ENCODE data around the gene ALDH3A1.

DNA sequence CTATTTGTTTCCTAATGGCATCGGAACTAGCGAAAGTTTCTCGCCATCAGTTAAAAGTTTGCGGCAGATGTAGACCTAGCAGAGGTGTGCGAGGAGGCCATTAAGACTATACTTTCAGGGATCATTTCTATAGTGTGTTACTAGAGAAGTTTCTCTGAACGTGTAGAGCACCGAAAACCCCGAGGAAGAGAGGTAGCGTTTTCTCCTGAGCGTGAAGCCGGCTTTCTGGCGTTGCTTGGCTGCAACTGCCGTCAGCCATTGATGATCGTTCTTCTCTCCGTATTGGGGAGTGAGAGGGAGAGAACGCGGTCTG lies 15.0 kb upstream of the GRAP start:
- RRBS: no CpG with 5 or more reads among the region's 17 CpGs

DNA sequence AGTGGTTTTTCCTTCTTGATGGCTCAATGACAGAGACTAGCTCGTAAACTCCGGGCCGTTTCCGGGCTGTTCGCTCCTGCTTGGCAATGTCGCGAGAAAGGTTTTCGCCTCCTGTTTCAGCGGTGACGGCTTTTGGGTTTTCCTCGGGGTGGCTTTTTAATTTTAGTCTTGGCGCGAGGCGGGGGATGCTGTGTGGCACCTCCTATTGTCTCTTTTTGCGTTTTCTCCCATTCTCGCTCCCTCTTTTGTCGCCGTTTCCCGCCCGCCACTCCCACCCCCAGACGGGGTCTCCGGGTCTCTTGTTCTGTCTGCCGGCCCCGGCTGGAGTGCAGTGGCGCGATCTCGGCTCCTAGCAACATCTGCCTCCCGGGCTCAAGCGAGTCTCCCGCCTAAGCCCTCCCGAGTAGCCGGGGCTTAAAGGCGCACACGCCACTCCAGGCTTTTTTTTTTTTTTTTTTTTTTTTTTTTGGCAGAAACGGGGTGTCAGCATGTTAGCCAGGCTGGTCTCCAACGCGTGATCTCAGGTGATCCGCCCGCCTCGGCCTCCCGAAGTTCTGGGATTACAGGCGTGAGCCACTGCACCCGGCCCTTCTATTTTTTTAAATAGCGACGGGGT lies 15.5 kb upstream of the GRAP start:
- RRBS: no CpG with 5 or more reads among the region's 45 CpGs

DNA sequence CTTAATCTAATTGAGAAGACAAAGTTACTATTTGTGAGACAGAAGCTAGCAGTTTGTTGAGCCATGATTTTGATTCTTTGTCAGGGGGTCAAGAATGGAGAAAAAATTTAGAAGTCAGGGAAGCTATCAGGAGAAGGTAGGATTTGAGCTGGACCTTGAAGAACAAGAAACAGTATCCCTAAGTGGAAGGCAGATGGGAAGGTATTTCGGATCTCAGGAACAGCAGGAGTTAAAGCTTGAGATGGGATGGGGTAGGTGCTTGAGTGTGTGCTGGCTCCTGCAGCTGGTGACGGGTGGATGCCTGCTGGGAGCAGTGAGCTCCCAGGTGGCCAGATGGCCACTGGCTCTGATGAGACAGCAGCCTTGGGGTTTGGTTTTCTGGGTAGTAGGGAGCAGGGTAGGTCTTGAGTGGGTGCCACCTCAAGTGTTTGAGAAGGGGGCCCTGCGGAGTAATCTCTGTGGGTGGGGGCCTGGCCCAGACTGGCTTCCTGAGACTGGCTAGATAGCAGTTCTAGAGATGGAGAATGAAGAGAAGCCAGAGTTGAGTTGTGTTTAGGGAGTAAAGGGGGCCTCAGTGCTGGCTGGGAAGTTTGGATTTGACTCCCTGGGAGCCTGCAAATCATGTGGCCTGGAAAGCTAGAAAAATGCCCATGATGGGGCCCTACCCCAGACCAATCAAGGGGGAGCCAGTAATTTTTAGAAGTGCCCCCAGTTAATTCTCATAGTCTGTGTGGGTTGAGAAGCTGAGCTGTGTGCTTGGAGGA lies 10.3 kb downstream of the EPN2 start:
- RRBS: no CpG with 5 or more reads among the region's 3 CpGs

GRCh38 chr17:19283962-19284578 lies 46.9 kb downstream of the EPN2 start:
- RRBS: no CpG with 5 or more reads among the region's 1 CpG

- RRBS: no CpG with 5 or more reads among the region's 14 CpGs
Observed at GRCh38 chr17:19305930-19306991, 56.3 kb downstream of the B9D1 start.

DNA sequence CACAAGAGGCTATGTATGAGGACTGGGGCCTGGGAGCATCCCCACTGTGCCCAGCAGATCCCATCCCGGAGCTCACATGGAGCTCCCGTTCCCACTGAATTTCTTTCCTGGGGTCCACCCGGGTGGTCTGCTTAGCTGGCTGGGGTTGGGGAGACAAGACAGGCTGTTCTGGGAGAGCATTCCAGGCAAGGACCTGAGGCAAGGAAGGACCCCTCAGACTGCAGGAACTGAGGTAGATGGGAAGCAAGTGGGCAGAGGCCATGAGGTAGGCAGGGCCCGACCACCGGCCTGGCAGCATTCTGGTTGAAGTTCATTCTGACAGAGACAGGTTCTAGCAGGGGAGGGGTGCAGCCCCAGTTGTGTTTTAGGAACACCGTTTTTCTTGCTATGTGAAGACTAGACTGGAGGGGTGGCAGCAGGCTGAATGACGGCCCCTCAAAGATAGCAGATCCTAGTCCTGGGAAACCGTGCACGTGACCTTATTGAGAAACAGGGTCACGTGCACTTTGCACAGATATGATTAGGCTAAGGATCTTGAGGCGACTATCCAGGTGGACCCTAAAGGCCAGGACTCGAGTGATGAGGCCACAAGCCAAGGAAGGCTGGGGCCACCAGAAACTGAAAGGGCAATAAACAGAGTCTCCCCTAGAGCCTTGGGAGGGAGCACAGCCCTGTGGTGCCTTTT lies 17.4 kb downstream of the B9D1 start:
- RRBS: no CpG with 5 or more reads among the region's 12 CpGs

GRCh38 chr17:19539600-19540333 lies 6.1 kb downstream of the SLC47A1 start:
- RRBS: no CpG with 5 or more reads among the region's 16 CpGs

GRCh38 chr17:19551137-19552162 lies 17.8 kb downstream of the SLC47A1 start:
- RRBS: no CpG with 5 or more reads among the region's 14 CpGs

DNA sequence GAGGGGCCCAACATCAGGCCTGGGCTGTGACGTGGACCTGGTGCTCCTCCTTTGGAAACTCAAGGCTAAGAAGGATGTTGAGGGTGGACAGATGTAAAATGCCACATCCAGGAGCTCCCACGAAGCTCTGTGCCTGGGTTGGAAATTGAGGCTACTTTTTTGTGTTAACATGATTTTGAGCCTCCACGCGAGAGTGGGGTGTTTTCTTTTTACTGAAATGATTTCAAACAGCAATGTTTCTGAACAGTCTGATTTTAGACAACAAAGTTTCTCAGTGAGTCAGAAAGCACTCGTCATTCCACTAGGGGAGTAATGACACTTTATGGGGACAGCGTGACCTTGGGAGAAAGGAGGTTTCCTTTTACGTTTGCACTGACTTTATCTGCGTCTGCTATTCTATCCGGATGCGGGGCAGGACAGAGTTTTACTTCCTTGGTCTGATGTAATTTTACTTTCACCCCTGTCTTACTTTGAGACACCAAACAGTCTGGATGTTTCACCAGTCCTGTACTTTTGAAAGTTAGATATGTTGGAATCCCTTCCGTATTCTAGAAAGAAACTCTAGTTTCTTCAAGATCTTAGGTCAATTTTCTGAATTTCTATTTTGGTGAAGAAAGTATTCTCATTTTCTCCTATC lies 20.7 kb downstream of the SLC47A1 start:
- RRBS: no CpG with 5 or more reads among the region's 11 CpGs

DNA sequence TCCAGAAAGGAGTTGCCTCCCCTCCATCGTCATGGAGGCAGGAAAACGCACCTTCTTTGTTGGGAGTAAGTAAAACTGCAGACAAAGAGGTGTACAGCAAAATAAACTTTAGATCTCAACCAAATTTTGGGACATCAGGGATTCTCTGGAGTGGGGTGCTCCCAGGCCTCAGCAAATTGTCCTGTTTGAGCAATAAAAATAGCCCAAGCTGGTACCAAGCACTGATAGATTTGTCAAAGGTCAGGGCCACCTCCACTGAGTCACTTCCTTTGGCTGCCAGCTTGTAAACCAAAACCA lies 1.6 kb upstream of the ALDH3A2 start:
- RRBS: no CpG with 5 or more reads among the region's 2 CpGs

DNA sequence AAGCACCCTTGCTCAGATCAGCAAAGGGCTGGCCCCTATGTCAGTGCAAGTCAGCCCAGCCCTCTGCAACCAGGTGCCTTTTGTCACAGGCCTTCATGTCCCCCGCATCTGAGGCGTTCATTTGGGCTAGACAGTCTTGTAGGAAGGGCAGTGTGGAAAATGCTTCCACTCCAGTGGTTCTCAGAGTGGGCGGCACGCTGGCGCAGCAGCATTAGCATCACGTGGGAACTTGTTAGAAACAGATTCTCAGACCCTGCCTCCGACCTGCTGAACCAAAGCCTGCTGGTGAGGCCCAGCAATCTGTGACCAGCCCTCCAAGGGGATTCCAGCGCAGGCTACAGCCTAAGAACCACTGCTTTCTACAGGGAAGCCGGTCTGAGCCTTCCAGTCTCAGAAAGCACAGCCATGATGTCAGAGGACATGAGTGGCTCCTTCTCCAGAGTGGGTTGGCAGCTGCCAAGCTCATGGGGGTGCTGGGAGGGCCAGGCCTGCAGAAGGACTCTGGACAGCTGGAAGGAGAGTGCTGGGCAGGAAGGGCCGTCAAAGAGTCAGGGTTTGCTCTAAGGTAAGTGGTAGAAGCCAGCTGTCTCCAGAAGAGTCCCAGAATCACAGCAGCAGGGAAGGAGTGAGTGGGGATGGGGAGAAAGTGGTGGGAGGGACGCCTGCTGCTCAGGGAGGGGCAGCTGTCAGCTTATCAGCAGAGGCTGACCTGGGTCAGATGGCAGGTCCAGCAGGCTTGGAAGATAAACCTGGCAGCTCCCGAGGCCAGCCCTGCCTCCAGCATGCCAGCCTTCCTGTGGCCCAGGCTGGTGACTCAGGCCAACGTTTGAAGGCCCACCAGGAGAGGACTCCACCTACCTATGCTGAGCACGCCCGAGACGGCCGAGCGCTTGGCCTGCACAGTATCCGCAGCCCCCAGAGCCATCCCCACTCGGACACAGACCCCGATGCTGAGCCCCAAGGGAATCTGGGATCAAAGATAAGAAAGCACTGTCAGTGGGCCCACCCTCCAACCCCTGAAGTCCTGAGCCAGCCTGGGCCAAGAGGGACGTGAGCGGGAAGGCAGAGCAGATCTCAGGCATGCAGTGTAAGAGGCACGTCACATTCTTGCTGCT lies 12.8 kb downstream of the SLC47A2 start:
- RRBS: no CpG with 5 or more reads among the region's 24 CpGs

- RRBS: 16% methylated on average over 25 of the region's 55 CpGs
Observed at GRCh38 chr17:19724454-19725333, 8.3 kb upstream of the SLC47A2 start.

DNA sequence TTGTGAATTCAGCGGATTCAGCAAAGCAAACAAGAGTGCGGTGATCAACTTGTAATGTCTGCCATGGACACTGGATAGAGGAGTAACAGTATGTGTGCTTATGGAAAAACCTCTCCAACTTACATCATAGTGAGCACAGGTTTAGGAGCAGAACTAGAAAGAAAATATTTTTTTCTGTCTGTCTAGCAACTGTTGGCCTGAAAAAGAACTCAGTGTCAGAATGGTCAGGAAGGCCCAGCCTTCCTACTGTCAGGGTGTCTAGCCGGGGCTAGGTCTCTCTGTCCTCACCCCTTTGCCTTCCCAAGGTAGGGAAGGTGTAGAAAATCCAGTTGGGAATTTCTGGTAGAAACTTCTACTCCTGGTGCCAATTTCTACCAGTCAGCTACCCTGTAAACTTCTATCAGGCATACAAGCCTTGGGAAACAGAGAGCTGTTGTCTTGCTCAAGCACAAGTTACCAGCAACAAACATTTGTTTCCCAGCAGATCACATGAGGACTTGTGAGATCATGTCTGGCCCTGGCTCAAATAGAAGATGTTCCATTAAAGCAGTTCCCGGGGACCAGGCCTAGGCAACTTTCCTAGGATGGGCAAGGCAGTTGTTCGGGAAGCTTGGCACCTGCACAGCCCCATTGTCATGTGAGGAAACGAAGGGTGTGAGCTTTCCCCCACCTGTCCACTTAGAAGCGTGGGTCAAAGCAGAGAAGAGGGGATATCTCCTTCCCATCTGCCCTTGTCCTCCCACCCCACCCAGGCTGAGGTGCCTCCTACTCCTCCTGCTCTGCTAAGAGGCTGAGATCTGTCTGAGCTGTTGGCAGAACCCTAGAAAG lies 11.0 kb upstream of the SLC47A2 start:
- RRBS: no CpG with 5 or more reads among the region's 7 CpGs

- RRBS: 10% methylated on average over 2 of the region's 26 CpGs
Observed at GRCh38 chr17:19747848-19748926, at the start of gene ALDH3A1. ALDH3A1 (minus strand) TSS chr17:19748298.

DNA sequence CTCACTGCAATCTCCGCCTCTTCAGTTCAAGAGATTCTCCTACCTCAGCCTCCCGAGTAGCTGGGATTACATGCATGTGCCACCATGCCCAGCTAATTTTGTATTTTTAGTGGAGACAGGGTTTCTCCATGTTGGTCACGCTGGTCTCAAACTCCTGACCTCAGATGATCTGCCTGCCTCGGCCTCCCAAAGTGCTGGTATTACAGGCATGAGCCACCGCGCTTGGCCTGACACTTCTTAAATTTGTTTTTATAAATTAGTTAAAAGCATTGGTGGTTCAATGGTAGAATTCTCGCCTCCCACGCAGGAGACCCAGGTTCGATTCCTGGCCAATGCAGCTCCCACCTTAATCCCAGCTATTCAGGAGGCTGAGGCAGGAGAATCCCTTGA lies 7.1 kb downstream of the ULK2 start:
- RRBS: no CpG with 5 or more reads among the region's 9 CpGs

GRCh38 chr17:20016829-20017360 lies 7.7 kb downstream of the SPECC1 start:
- RRBS: no CpG with 5 or more reads among the region's 16 CpGs

- RRBS: no CpG with 5 or more reads among the region's 2 CpGs
Observed at GRCh38 chr17:20206157-20206546, 197.0 kb downstream of the SPECC1 start.

DNA sequence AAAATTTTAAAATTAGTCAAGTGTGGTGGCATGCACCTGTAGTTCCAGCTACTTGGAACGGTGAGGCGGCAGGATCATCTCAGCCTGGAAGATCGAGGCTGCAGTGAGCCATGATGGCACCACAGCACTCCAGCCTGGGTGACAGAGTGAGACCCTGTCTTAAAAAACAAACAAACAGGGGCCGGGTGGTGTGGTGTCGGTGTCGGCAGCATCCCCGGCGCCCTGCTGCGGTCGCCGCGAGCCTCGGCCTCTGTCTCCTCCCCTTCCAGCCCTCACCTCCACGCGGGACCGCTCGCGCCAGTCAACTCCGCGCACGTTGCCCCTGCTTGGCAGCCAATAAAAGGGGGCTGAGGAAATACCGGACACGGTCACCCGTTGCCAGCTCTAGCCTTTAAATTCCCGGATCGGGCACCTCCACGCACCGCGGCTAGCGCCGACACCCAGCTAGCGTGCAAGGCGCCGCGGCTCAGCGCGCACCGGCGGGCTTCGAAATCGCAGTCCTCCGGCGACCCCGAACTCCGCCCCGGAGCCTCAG lies 204.6 kb downstream of the CDRT15L2 start:
- RRBS: 19% methylated on average over 1 of the region's 46 CpGs

GRCh38 chr17:21021037-21021957 lies 21.5 kb downstream of the USP22 start:
- RRBS: no CpG with 5 or more reads among the region's 10 CpGs

- RRBS: no CpG with 5 or more reads among the region's 13 CpGs
Observed at GRCh38 chr17:21043865-21044478, 1.2 kb upstream of the USP22 start.